Foreskin keratinocyte (primary cell): ENCODE results near the genes VARS1 and STK19.

DNA sequence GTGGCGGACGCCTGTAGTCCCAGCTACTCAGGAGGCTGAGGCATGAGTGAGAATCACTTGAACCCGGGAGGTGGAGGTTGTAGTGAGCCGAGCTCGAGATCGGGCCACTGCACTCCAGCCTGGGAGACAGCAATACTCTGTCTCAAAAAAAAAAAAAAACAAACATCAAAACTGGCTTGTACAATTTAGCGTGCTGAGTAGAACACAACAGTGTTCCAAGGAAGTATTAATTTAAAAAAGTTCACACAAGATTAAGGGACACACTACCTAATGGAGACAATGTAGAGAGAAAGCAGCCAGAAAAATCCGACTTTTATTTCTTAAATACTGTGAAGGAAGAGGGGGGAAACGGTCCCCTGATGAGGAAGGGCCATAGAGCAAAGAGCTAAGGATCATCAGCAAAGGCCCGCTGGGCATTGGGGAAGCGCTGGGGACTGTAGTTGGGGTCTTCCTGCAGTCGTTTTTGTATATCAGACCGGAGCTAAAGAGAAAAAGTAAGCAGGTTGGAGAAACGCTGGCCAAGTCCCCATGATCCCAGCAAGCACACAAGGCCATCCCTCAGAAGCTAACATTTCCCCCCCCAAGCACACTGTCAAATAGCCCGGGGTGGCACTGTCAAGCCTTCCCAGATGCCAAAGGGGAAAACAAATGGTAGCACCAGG lies 13.6 kb downstream of the BAG6 start:
- RAMPAGE, total RNA, result no peak

GRCh38 chr6:31661595-31661874 lies 957 bp upstream of the C6orf47 start:
- RAMPAGE, total RNA, result no peak

GRCh38 chr6:31718250-31718715 lies 3.1 kb downstream of the LY6G6D start:
- RAMPAGE, total RNA, result no peak

GRCh38 chr6:31740757-31741204 lies 976 bp downstream of the MSH5 start:
- RAMPAGE, total RNA, result no peak

GRCh38 chr6:31795317-31796222 lies at the start of gene VARS1:
Gene VARS1, minus strand, starts transcription at chr6:31795752.
- RAMPAGE, total RNA, result start-site peak on the minus strand at chr6:31795649-31795733, 235 and 451 reads in 2 replicates

DNA sequence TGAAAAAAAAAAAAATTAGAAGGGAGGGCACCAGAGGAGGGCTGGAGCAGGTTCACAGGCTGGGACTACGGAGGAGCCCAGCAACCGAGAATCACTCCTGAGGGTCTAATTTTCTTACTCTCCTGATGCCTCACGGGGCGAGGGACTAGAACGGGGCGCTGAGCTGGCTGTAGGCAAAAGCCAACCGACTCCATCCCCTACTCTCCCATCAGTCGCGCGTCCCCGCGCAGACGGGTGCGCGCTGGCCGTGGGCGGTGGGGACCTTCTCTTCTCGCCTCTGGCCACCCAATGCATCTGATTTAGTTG lies 6.0 kb upstream of the HSPA1B start:
- RAMPAGE, total RNA, result no peak

GRCh38 chr6:31907395-31907685 lies 5.5 kb upstream of the ZBTB12 start:
- RAMPAGE, total RNA, result no peak

GRCh38 chr6:31970521-31970931 lies 1.4 kb downstream of the DXO start:
- RAMPAGE, total RNA, result no peak

DNA sequence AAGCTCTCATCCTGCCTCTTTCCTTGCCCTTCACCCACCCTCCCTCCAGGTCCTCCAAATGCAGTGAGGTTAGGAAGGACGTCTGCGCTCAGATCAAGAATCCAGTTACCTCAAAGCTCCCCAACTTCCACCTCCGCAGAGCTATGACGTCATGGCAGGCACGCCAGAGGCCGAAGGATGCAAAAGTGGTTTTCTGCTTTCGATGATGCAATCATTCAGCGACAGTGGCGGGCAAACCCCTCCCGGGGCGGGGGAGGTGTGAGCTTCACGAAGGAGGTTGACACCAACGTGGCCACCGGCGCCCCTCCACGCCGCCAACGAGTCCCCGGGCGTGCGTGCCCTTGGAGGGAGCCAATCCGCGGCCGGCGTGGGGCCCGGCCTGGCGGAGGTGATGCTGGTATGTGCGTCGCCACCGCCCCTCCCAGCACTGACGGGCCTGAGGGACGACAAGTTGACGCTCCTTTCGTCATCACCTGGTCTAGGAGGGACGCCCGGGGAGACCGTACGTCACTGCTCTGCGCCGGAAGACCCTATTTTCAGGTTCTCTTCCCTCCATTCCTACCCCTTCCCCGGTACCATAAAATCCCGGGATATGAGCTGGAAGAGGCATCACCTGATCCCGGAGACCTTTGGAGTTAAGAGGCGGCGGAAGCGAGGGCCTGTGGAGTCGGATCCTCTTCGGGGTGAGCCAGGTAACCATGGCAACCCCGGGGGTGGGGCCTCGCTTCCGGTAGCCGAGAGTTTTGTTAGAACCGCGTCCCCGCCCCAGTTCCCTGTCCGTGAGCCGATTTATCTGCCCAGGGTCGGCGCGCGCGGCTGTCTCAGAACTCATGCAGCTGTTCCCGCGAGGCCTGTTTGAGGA lies at the start of gene STK19:
STK19 (plus strand) TSS at position 544 of the 862 bp plus-strand sequence.
- RAMPAGE, total RNA, result no peak

DNA sequence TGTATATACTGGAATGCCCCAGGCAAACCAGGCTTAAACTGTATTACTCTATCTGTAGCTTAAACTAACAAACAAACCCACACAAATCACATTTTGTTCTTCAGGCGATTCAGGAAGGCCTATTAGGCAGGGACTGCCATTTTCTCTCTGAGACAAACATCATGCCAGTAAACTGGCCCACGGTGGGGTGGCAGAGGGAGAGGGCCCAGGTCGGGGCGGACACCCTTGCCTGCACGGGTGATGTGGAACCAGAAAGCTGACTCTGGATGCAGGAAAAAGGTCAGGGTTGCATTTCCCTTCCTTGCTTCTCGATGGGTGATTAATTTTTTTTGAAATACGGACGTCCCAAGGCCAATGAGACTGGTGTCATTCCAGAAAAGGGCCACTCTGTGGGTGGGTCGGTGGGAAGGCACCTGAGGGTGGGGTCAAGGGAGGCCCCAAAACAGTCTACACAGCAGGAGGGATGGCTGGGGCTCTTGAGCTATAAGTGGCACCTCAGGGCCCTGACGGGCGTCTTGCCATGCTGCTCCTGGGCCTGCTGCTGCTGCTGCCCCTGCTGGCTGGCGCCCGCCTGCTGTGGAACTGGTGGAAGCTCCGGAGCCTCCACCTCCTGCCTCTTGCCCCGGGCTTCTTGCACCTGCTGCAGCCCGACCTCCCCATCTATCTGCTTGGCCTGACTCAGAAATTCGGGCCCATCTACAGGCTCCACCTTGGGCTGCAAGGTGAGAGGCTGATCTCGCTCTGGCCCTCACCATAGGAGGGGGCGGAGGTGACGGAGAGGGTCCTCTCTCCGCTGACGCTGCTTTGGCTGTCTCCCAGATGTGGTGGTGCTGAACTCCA lies 9.2 kb upstream of the C4B start:
- RAMPAGE, total RNA, result no peak

DNA sequence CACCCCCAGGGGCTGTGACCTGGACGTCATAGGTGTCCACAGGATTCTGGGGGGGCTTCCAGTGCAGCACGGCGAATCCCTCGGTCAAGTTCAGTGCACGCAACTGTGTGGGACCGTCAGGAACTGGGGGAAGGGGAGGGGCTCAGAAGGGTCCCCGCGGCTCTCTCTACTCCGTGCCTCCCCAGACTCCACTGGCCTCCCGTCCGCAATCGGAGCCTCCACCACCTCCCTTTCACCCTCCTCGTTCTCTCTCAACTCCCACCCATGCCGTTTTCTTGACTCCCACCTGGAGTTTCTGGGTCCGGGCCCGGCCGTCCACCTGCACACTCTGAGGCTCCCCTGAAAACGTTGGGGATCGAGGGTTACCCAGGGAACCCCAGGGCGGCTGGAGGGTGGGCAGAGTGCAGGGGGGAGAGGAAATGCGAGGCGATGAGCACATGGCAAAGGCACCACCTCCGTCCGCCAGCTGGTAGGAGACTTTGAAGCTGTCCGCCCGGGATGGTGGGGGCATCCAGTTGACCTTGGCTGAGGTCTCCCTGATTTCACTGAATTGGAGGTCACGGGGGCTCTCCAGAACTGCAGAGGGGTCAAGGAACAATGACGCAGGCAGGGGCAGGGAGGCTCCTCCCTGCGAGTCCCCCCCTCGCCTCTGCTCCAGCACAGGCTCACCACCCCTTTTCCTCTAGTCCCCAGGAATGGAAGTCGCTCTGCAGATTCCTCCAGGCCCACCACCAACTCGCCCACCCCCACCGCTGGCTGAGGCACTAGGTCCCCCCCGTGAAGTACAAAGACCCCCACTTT lies 3.7 kb upstream of the C4B start:
- RAMPAGE, total RNA, result no peak

GRCh38 chr6:32081780-32082413 lies 27.2 kb downstream of the TNXB start:
- RAMPAGE, total RNA, result no peak

DNA sequence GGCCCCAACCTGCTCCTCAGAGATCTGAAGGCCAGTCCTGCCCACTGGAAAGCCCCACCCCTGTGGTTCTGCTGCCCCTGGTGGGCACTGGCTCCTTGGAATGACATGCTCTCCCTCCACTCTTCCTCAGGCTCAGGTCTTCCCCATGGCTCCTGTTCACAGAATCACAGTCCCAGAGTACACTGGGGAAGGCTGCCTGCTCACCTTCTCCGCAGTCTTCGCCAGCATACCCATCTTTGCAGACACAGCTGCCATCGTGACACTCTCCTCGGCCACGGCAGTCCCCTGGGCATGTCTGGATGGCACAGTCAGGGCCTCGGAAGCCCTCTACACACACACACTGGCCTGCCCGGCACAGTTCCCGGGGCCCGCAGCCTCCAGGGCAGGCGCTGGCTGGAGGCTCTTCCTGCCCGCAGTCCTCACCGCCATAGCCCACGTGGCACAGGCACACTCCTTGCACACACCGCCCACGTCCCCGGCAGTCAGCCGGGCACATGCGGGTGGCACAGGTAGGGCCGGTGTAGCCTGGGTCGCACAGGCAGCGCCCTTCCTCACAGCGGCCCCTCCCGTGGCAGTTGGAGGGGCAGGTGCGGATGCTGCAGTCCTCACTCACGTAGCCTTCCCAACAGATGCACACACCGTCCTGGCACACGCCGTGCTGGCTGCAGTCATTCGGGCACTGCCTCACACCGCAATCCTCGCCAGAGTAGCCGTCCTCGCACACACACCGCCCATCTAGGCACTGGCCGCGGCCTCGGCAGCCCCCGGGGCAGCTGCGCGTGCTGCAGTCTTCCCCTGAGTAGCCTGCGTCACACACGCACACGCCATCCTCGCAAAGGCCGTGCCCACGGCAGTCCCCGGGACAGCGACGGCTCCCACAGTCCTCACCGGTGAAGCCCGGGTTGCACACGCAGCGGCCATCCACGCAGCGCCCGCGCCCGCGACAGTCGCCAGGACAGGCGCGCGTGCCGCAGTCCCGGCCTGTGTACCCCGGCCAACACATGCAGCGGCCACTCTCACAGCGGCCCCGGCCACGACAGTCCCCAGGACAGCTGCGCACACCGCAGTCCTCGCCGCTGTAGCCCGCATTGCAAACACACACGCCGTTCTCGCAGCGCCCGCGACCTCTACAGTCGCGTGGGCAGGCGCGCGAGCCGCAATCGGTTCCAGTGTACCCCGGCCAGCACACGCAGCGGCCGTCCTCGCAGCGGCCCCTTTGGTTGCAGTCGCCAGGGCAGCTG lies 13.3 kb downstream of the TNXB start:
- RAMPAGE, total RNA, result no peak

DNA sequence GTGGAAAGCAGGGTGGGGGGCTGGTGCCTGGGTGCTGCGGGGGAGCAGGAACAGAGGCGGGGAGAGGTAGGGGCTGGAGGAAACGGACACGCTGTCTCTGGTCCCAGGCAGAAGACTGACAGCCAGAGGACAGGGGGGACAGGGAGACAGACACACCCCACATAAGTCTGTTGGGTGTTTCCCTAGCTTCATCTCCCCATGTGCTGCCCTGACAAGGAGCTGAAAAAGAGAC lies 1.0 kb upstream of the TNXB start:
- RAMPAGE, total RNA, result no peak

- RAMPAGE, total RNA, result no peak
Measured at GRCh38 chr6:32111086-32112148, 2.3 kb upstream of the TNXB start.

DNA sequence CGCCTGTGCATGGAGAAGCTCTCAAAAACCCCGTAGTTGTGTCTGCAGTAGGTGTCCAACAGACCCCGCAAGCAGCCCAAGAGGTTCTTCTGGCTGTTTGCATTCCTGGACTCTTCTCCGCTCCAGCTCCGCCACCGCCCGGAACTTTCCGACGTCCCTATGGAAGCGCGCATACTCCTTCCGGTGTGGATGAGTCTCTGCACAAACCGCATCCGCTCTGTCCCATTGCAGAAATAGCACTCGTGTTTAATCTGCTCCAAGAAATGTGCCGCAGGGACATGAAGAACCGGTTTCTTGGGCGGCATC lies 20.1 kb downstream of the HLA-DRA start:
- RAMPAGE, total RNA, result no peak

GRCh38 chr6:32588138-32588810 lies 1.4 kb downstream of the HLA-DRB1 start:
- RAMPAGE, total RNA, result no peak

GRCh38 chr6:32607507-32608156 lies 18.0 kb upstream of the HLA-DRB1 start:
- RAMPAGE, total RNA, result no peak

DNA sequence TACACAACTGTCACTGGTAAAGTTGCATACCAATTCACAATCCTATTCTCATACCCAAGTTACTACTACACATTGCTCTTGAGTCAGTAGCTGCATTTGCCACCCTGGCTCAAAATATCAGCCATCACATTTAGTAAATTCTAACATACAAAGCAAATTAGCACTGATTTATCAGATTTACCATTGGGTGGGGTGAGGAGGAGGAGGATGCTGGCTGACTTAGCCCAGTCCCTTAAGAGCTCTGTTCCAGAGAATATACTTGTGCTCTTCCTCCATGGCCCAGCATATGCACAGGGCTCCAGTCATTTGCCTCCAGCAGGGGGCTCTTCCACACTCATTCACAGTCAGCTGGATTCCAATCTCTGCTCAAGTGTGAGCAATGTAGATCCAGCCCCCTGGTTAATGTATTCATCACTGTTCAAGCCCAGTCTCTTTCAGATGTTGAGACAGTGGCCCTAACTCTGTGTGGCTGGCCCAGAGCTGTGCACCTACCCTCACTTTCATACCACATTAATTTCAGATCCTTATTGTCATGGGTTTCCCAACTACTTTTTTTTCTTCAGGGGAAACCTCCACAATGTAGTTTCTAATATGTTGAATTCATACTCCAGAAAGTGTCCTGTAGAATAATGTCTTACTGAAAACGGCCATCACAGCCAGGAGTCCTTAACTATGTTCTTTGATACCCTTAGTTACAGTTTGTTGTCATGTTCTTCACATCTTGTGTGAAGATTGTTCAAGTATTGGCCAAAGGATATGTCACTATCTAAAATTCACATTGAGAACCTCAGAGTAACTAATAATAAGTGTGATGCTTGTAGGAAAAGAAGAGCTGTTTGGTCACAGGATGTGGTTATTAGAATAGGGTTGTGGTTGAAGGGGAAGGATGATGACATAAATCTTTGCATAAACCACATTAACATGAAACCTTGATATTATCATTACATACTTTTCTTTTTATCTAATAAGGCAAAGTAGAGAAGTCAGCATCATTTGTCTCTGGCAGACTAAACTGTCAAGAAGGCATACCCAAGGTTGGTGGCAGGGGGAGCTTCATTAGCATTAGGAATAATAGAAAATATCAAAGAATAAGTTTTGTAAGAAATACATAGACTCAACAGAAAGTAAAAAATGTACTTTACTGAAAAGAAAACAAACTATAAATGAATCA lies 14.5 kb upstream of the HLA-DQA1 start:
- RAMPAGE, total RNA, result no peak

GRCh38 chr6:32760990-32761507 lies 2.3 kb downstream of the HLA-DQB2 start:
- RAMPAGE, total RNA, result no peak